ENCODE measurements around the genes ARIH2, QRICH1 and USP4.

DNA sequence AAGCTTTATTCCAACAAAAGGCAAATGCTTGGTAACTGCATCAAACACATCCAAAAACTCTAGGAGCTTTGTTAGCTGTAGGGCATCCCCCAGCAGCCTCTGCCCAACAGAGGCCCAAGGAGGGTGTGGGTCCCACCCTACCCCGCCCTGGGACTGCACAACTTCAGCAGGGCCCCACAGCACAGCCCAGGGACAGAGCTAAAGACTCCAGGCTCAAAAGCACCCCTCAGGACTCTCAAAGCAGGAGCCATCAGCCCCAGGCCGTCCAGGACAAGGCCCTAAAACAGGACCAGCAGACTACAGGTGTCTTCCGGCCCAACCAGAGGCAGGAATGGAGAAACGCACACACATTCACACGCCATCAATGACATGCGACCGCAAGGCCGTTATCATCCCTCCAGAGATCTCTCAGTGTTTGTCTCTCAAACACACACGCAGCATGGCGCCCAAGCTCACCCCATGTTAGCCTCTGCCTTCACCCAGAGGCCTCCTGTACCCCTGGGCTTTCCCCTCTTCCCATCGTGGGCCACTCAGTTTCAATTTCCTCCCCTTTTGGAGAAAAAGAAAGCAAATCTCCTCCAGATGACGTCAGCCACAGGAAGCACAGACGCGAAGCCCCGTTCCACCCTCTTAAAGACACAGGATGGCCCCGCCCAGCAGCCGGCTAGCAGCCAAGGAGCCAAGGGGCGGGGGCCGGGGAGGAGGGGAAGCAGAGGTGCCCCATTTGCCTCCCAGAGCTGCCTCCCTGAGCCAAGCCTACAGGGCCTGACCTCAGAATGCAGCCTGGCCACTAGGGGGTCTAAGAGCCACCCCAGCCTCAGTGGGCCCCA is 6.7 kb downstream of the TREX1 start:
- PRO-cap, 4 experiments = peak in 4 of 4 experiments; most common plus-strand start position 581 of the sequence (in 1); most common minus-strand start position 554 of the sequence (in 4)
- RAMPAGE, long total RNA, 2 experiments = start-site peak on the minus strand in 2 of 2 experiments, centred at positions 555 to 566 of the sequence, 3,248 to 5,533 reads per replicate

GRCh38 chr3:48502516-48503006 is 1.4 kb downstream of the SHISA5 start:
- PRO-cap, 4 experiments = no peak in any of the 4 experiments
- RAMPAGE, long total RNA, 2 experiments = no peak in any of the 2 experiments

GRCh38 chr3:48570545-48571493 is 7.2 kb upstream of the UCN2 start:
- PRO-cap, 4 experiments = no peak in any of the 4 experiments
- RAMPAGE, long total RNA, 2 experiments = no peak in any of the 2 experiments

- PRO-cap, 4 experiments = no peak in any of the 4 experiments
- RAMPAGE, long total RNA, 2 experiments = no peak in any of the 2 experiments
These were observed 15.7 kb upstream of the UCN2 start for GRCh38 chr3:48579160-48579791.

DNA sequence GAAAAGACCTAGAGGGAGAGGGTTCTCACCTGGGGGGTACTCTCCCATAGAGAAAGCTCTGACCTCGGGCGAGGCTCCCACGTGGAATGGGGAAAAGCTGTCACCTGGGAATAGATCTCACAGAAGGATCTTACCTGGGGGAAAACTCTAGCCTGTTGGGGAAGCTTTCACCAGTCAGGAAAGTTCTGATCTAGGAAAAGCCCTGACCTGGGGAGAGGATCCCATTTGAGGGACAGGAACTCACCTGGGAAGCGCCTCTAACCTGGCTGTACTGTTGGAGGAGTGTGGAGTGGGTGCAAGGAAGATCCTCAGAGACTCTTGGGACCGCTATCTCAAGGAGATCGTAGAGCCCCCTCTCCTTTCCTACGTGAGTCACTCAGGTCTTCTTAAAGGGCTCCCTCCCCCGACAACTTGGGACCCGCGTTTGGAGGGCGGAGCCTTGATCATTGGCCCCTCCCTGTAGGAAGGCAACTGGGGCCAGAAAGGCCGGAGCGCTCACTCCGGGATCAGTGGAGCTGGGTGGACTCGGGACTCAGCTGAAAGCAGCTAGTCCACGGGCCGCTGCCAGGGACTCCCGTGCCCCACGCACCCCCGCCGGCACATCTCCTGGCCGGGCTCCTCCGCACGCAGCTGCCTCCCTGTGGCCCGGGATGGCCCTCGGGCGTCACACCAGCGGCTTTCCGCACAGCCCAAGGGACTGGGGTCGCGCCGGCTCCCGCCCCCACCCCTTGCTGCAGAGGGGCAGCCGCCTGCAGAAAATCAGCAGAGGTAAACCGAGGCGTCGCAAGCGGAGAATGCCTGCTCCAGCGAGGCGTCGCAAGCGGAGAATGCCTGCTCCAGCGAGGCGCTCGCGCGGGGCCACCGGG is 541 bp downstream of the SLC26A6 start:
- PRO-cap, 4 experiments = peak in 4 of 4 experiments; most common plus-strand start position 509 of the sequence (in 4)
- RAMPAGE, long total RNA, 2 experiments = no peak in any of the 2 experiments

DNA sequence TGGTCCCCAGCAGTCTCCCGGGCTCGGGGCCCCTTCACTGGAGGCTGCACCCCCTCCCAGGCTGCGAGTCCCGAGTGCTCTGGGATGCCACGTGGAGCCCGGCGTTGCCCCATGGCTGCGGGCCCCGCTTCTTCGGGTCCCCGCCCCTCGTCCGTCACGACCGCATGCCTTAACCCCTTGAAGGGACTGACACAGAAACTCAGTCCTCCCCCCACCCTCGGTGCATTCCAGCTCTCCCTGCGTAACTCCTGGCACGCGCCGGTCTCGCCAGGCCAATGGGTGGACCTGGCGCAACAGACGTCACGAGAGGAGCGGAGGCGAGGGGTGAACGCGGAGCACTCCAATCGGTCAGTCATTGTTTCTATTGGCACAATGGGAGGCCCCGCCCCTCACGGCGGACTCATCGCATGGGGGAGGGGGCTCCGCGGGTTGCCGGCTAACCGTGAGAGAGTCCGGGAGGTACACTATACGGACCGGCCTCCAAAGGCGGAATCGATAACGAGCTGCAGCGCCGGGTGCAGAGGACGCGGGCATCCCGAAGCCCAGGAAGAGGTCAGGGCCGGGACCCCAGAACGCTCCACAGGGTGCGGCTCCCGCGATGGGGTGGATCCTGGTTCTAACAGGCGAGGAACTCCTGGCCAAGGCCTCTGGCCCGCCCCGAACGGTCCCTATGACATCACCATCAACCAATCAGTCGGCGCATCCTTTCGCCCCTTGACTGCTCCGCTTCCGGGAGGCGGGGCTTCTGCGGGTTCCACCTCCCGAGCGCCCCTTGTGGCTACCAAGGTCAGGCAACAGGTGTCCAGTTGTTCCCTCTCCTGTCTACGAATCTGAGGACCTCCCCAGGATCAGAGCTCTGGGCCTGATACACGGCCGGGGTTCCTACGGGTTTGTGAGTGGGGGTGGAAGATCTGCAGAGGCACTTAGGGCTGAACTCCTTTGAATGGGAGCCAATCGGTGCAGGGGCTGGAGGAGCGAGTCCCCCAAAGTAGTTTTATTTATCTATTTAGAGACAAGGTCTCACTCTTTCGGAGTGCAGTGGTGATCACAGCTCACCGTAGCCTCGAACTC is 1.1 kb upstream of the CELSR3 start:
- PRO-cap, 4 experiments = peak in 4 of 4 experiments; most common plus-strand start position 403 of the sequence (in 3); most common minus-strand start position 612 of the sequence (in 3)
- RAMPAGE, long total RNA, 2 experiments = start-site peak on the minus strand in 1 of 2 experiments, centred at position 349 of the sequence, 8 reads per replicate

- PRO-cap, 4 experiments = peak in 2 of 4 experiments; most common plus-strand start chr3:48695616 (in 1); most common minus-strand start chr3:48695406 (in 2)
- RAMPAGE, long total RNA, 2 experiments = no peak in any of the 2 experiments
These were observed 9.6 kb upstream of the NCKIPSD start for GRCh38 chr3:48695148-48695910.

DNA sequence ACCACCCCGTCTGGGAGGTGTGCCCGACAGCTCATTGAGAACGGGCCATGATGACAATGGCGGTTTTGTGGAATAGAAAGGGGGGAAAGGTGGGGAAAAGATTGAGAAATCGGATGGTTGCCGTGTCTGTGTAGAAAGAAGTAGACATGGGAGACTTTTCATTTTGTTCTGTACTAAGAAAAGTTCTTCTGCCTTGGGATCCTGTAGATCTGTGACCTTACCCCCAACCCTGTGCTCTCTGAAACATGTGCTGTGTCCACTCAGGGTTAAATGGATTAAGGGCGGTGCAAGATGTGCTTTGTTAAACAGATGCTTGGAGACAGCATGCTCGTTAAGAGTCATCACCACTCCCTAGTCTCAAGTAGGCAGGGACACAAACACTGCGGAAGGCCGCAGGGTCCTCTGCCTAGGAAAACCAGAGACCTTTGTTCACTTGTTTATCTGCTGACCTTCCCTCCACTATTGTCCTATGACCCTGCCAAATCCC is 17.9 kb upstream of the IP6K2 start:
- PRO-cap, 4 experiments = no peak in any of the 4 experiments
- RAMPAGE, long total RNA, 2 experiments = no peak in any of the 2 experiments

GRCh38 chr3:48796249-48796846 is 51.3 kb downstream of the PRKAR2A start:
- PRO-cap, 4 experiments = no peak in any of the 4 experiments
- RAMPAGE, long total RNA, 2 experiments = no peak in any of the 2 experiments

GRCh38 chr3:48918565-48919372 is at the start of gene ARIH2:
Gene ARIH2, plus strand, starts transcription at chr3:48918842.
- PRO-cap, 4 experiments = peak in 4 of 4 experiments; most common plus-strand start chr3:48918842 (in 4); most common minus-strand start chr3:48918817 (in 3)
- RAMPAGE, long total RNA, 2 experiments = start-site peak on the plus strand in 2 of 2 experiments, at chr3:48918826-48918889 at its widest, 1,033 to 1,122 reads per replicate

DNA sequence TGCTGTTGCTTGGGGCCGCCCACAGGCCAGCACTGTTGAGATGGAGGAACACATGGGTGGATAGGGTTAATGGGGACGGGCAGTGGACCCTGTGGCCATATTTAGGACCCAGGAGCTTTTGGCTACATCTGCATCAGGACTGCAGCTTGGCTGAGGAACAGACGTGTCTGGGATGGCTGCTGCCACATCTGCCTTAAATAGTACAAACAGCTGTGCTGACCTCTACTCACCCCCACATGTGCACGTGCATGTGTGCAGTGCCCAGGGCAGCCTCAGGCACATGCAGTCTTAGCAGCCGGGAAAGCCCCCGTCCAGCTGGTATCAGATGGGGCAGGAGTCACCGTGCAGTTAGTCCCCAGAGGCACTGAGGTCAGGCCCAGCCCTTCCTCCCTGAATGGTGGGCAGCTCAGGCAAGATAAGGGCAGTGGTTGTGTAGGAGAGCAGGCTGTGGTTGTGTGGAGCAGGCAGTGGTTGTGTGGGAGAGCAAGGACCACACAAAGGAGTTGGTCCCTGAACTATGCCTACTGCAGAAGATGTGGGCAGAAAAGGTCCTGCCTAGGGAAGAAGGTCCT is 3.4 kb downstream of the NDUFAF3 start:
- PRO-cap, 4 experiments = no peak in any of the 4 experiments
- RAMPAGE, long total RNA, 2 experiments = no peak in any of the 2 experiments

- PRO-cap, 4 experiments = peak in 4 of 4 experiments; most common plus-strand start chr3:49094148 (in 2); most common minus-strand start chr3:49094186 (in 3)
- RAMPAGE, long total RNA, 2 experiments = start-site peak on the minus strand in 1 of 2 experiments, at chr3:49094047-49094078 at its widest, 98 reads per replicate
These were observed at the start of gene QRICH1 for GRCh38 chr3:49093919-49094870. Gene QRICH1, minus strand, starts transcription at chr3:49094071.

DNA sequence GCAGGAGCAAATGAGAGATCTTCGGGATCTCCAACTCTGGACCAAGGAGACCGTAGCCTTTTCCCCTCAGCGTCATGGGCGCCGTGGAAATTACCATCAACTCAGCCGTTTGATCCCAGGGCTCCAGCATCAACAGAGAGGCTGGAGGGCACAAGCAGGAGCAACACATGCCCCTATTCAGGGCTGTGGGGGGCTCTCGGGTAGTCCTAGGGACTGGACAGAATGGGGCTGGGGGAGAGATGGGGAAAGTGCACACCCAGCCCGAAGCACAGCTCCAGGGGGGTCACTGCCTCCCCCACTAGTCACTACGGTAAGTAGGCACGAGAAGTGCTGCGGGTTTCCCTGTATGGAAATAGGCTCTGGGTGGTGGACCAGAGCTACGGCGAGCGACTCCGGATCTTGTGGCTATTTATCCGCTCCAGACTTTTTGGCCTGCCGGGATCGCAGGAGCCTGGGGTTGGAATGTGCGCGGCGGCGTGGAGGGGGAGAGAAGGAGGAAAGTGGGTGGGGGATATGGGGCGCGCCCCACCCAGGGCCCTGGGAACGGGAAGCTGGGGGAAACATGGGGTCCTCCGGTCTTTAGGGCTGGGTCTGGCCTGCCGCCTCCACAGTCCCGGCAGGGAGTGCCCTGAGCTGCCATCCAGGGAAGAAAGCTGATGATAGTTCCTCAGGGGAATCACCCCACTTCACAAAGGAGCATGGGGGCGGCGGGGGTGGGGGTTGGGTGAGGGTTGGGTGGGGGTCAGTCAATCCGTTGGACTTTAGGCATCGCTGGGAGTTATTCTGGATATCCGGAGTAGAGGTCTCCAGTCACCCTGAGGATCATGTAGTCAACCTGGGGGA is 681 bp upstream of the LAMB2 start:
- PRO-cap, 4 experiments = no peak in any of the 4 experiments
- RAMPAGE, long total RNA, 2 experiments = no peak in any of the 2 experiments

DNA sequence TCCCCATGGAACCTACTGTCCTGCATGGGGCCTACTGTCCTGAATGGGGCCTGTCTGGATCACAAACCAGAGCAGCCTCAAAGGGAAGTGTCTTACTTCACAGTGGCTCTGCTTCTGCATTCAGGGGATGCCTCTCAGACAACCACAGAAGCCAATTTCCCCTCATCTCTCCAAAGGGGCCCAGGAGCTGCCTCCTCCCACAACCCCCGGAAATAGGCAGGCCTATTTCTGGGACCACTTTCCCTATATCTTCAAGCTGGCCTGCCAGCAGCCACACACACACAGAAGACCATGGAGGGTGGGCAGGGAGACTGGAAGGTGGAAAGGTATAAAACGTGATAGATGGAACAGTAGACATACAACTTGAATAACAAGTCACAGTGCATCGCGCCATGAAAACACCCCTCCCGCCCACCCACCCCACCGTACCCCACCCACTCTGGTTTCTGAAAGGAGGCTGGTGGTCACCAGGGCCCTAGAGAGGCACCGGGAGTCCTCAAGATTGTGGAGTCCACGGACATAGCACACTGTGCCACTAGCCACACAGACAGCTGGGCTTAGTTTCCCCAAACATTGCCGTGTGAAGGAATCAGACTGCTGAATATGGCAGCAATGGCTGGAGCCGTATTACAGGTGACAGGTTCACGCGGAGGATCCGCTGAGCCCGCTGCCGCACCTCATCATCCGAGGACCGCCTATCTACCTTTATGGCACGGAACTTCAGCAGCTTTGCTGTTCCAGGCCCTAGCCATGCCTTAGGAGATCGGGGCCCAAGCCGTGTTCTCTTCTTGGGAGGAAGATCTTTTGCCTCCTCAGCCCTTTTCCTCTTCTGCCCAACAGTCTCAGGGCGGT is 3.7 kb downstream of the CCDC71 start:
- PRO-cap, 4 experiments = no peak in any of the 4 experiments
- RAMPAGE, long total RNA, 2 experiments = no peak in any of the 2 experiments

GRCh38 chr3:49294308-49294788 is 17.3 kb upstream of the C3orf62 start:
- PRO-cap, 4 experiments = peak in 2 of 4 experiments; most common plus-strand start chr3:49294651 (in 2); most common minus-strand start chr3:49294514 (in 1)
- RAMPAGE, long total RNA, 2 experiments = no peak in any of the 2 experiments

DNA sequence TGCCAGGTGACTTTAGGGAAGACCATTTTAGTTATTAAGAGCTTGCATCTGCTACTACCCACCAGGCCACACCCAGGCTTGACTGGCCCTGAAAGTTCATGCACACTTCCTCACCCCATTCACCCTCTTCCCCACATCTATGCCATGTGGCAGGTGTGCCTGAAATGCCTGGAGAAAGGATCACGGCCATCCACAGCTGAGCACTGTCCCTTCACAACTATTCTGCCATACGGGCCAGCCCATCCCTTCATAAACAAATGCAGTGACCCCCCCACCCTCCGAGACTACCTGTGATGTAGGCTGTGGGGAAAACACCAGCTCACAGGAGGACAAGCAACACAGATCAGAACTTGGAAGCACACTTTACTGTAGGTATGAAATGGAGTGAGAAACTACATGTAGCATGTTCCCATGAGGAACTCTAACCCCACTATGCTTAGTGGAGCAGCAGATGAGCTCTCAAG is 28.8 kb downstream of the USP4 start:
- PRO-cap, 4 experiments = no peak in any of the 4 experiments
- RAMPAGE, long total RNA, 2 experiments = no peak in any of the 2 experiments

- PRO-cap, 4 experiments = peak in 4 of 4 experiments; most common plus-strand start chr3:49340224 (in 4); most common minus-strand start chr3:49340053 (in 4)
- RAMPAGE, long total RNA, 2 experiments = start-site peak on the minus strand in 2 of 2 experiments, at chr3:49340030-49340054 at its widest, 733 to 814 reads per replicate
These were observed at the start of gene USP4 for GRCh38 chr3:49339840-49340581. Gene USP4, minus strand, starts transcription at chr3:49340053.

DNA sequence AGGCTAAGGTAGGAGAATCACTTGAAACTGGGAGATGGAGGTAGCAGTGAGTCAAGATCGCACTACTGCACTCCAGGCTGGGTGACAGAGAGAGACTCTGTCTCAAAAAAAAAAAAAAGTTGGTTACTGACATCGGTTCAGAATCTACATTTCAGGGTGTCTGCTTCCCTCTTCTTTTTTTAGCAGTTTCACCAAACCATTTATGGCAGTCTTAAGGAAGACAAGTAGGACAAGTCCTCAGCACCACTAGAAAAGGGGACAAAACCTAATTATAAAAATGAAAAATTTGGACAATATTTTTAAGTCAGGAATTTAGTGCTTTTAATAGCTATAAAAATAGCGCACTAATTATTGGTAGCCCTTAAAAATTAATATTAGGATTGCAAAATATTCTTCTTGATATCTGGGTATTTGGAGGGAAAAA is 3.4 kb upstream of the USP4 start:
- PRO-cap, 4 experiments = peak in 1 of 4 experiments; most common plus-strand start position 214 of the sequence (in 1); most common minus-strand start position 104 of the sequence (in 1)
- RAMPAGE, long total RNA, 2 experiments = no peak in any of the 2 experiments

- PRO-cap, 4 experiments = peak in 3 of 4 experiments; most common plus-strand start chr3:49358863 (in 1); most common minus-strand start chr3:49358946 (in 2)
- RAMPAGE, long total RNA, 2 experiments = no peak in any of the 2 experiments
These were observed 515 bp upstream of the GPX1 start for GRCh38 chr3:49358584-49359152.

DNA sequence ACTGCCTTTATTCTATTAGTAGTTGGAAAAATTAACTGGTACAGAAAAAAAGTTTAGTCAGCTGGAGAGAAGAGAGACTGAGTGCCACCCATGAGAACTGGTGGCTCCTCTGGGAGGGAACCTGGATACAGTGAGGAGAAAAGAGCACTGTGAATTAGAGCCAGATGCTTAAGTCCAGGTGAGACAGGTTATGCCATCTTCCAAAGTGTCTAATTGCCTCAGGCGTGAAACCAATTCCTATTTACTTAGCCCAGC is 927 bp upstream of the GPX1 start:
- PRO-cap, 4 experiments = peak in 1 of 4 experiments; most common plus-strand start position 65 of the sequence (in 1)
- RAMPAGE, long total RNA, 2 experiments = no peak in any of the 2 experiments